Umbilical cord (tissue), 2 donors: ENCODE measurements around the gene IFNGR2.

- RAMPAGE, long total RNA = no peak
Observed at GRCh38 chr21:31692101-31692772, 32.7 kb downstream of the SOD1 start.

DNA sequence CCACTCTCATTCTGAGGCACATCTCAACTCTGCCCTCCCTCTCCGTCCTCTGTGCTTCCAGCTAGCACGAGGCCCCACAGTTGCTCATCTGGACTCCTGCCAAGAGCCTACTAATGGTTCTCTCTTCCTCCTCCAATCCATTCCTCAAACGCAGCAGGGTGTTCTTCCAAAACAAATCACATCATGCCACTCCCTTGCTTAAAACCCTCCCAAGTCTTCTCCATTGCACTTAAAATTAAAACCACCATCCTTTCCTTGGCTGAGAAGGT, 49.8 kb upstream of the SCAF4 start:
- RAMPAGE, long total RNA = no peak

- RAMPAGE, long total RNA = no peak
Observed at GRCh38 chr21:31898835-31899450, 26.1 kb downstream of the HUNK start.

- RAMPAGE, long total RNA = no peak
Observed at GRCh38 chr21:32336615-32337433, 38.2 kb downstream of the MRAP start.

GRCh38 chr21:32348843-32349248, 44.0 kb downstream of the URB1 start:
- RAMPAGE, long total RNA = no peak

DNA sequence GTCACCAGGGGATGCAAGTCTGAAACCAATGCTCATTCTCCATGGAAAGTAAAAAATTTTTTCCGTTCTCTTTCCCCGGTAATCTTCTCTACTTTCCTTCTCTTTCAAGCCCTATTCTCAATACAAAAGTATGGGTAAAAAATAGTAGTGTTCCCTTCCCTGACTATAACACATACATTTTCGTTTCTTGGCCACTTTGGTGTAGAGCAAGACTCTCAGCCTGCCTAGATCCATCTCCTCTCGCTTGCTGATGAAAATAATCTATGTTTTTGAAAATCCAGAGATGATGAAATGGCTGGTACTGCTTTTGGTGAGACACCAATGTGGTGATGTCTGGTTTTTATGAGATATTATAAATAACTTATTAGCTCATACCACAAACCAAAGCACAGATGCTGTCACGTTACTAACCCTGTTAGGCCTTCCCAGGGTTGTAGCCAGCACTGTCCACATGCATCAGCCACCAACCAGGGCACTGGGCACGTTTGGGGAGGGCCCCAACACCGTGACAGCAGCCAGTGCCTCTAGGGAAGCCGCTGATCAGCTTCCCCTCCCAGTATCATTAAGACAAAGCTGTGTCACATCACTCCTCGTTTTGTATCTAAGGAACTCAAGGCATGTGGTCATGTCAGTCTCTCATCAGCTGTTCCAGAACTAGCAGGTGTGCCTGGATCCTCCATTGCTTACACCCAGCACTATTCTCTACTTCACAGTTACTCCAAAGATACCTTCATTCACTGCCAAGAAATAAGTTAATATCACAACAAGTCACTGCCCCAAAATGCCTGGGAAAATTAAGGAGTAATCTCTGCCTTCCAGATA, 13.9 kb downstream of the URB1 start:
- RAMPAGE, long total RNA = no peak

DNA sequence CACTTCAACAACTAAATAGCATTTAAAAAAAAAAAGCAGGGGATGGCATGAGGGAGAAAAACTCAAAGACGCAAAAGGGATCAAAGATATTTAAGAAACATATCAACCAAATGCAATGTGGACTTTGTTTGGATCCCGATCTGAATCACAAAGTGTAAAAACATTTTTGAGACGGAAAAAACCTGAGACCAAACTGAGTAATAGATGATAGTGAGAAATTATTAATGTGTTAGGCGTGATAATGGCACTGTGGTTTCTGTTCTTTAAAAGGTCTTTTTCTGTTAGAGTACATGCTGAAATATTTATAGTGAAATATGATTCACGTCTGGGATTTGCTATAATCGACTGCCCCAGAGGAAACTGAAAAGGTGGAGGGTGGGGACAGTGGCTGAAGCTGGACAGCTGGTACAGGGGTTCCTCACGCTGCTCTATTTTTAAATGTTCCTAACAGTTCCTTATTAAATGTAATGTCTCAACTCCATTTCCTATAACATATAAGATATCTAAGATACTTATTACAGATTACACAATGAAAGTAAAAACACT, 11.3 kb downstream of the URB1 start:
- RAMPAGE, long total RNA = no peak

DNA sequence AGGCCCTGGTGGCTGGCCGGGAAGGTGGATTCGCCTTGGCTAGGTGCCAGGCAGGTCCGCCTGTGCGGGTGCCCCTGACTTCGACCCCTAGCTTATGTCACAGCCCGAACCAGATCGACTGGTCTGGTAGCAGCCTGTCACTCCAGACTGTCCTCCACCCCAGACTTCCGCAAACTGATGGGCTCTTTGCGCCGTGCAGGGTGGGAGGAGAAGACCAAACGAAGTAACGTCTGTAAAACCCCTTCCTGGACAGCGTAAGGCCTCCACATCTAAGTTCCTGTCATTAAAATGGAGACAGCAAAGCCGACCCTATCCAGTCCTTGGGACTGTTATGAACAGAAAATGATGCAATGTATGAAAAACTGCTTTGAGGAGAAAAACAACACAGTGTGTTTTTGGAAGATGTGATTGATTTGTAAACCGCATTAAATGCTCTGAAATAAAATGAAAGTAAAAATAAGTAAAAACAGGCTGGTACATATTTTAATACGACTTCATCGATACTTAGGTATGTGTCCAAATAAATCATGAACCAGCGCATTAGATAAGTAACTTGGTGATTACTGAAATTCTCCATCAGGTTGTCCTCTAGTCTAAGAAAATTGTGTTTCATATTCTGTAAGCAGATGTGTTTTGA, 800 bp upstream of the URB1 start:
- RAMPAGE, long total RNA = no peak

DNA sequence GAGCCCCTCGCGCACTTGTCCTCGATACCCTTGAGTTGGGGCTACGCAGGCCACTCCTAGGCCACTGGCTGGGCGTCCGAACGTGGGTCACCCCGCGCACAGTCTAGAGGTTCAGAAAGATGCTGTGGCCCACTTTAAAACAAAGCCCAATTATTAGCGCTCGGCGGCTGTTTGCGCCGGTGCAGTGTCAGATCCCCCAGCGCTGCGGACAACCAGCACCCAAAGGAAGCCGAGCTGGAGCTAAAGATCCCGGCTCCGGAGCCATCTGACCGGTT, 740 bp upstream of the EVA1C start:
- RAMPAGE, long total RNA = no peak

GRCh38 chr21:32413620-32414189, 1.2 kb downstream of the EVA1C start:
- RAMPAGE, long total RNA = no peak

GRCh38 chr21:32505415-32505748, 79.9 kb downstream of the TCP10L start:
- RAMPAGE, long total RNA = no peak

- RAMPAGE, long total RNA = no peak
Observed at GRCh38 chr21:32520891-32522095, 64.0 kb downstream of the TCP10L start.

DNA sequence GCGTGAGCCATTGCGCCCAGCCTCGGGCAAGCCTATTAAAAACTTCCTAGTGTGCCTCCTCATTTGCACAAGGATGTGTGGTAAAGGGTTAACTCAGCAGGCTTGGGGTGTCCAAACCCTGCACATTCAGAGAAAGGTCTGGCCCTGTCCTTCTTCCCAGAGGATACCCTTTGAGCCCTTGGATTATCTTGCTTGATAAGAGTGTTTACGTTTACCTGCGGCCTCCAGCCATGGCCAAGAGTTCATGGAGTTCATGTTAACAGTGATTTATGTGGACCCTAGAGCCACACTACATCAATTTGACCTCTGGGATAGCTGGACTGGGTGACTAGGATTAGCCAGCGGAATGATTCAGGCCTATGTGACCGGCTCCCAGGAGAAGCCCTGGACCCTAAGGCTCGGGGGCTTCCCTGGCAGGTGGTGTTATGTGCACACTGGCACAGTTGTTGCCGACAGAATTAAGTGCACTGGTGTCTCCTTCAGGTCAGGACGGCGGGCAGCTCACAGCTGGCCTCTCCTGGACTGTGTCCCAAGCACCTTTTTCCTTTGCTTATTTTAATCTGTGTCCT, 7.7 kb upstream of the TCP10L start:
- RAMPAGE, long total RNA = no peak

- RAMPAGE, long total RNA = no peak
Observed at GRCh38 chr21:32770816-32771251, 721 bp downstream of the PAXBP1 start.

GRCh38 chr21:32917827-32918179, 104.3 kb upstream of the C21orf62 start:
- RAMPAGE, long total RNA = no peak

GRCh38 chr21:33203376-33203751, 26.4 kb upstream of the IFNAR2 start:
- RAMPAGE, long total RNA = no peak

DNA sequence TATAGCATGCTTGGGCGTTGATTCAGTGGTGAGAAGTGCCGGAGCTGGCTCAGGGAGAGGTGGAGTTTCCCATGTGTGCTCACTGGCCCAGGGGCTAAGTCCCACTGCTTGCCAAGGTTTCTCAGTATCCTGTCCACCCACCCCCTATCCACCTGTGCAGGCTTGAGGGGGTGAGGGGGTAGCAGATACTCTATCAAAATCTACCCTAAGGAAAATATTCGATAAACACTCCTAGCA, 1.2 kb downstream of the IFNAR2 start:
- RAMPAGE, long total RNA = no peak

DNA sequence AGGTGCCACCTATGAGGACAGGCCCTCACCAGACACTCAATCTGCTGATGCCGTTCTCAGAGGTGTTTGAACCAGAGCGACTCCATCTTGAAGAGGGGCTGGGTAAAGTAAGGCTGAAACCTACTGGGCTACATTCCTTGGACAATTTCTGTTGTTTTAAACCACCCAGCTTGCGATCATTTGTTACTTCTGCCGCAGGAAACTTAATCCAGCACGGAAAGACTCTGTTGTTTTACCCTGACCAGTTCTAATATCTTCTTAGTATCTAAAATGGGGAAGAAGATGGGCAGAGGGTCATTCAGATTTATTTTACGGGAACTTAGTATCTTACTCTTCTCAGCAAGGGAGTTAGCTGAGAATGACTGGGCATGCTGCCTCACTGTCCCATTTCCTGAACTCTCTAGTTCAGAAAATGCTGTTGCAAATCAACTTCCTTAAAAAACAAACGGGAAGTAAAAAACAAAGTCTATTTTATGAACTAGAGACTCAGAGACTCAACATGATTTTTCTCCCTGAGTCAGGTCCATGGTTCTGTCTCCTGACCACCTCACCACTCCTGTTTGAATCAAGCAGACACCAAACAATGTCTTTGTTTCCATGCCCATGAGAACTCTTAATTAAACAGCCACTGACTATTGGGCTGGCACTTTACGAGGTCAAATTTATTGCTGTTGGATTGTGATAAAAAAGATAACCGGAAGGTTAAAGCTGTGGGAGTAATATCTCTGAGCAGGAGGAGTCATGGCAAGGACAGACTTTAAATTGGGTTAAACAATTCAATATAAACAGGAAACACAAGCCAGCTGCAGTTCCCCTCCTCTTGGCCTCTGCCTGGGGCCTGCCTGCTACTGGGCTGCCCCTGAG, 23.8 kb upstream of the IFNAR1 start:
- RAMPAGE, long total RNA = no peak

DNA sequence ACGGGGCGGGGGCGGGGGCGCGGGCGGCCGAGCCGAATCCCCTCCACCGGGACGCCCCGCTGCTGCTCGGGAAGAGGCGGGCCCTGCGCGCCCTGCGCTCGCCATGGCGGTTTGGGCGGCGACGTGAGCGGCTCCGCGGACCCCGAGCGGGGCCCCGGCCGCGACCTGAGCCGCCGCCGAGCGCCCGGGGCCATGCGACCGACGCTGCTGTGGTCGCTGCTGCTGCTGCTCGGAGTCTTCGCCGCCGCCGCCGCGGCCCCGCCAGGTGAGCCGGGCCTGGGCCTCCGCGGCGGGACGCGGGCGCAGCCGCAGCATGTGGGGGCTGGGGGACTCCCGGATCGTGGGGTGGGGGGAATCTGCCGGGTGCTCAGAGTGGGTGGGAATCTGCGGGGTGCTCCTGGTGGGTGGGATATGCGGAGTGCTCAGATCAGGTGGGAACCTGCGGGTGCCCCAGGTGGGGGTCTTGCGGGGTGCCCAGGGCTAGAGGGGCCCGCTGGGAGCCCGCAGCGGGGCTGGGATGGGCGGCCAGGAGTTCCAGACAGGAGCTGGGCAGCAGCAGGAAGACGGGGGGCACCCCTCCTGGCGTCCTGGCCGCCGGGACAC, at the start of gene IFNGR2:
TSS of gene IFNGR2 (plus strand) at position 62 of the 603 bp plus-strand sequence.
- RAMPAGE, long total RNA = no peak

GRCh38 chr21:33410918-33411814, 8.0 kb downstream of the IFNGR2 start:
- RAMPAGE, long total RNA = no peak